OVCAR3 (cell line): ENCODE results near the genes C2orf68 and IMMT.

GRCh38 chr2:84989112-84989622 is 18.2 kb downstream of the KCMF1 start:
- RRBS: no CpG with 5 or more reads among the region's 1 CpG

DNA sequence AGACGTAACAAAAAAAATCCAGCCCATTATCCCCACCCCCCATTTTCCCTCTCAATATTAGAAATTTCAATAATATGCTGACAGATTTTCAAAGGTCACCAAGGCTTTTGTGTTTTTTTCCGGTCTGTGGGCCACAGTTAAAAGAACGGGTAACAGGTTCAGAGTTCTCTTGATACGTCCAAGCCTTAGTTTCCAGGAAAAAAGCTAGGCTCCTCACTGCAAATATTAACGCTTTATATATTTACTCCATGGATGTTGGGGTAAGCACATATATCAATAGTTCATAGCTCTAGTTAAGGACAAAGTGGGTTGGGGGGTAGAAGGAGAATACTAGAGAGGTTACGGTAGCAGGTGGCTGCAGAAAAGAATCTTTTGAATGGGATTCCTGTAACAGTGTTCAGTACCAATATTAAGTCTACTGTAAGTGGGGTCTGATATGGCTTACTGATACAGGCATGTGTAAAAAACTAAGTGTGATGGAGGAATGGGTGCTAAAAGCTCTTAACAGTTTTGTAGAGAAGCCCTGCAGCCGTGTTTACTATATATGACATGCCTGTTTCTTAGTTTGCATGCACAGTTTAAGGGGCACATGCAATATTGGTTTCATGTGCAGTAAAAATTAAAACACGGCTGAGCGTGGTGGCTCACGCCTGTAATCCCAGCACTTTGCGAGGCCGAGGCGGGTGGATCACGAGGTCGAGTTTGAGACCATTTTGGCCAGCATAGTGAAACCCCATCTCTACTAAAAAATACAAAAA is 76.7 kb upstream of the TCF7L1 start:
- RRBS: no CpG with 5 or more reads among the region's 15 CpGs

DNA sequence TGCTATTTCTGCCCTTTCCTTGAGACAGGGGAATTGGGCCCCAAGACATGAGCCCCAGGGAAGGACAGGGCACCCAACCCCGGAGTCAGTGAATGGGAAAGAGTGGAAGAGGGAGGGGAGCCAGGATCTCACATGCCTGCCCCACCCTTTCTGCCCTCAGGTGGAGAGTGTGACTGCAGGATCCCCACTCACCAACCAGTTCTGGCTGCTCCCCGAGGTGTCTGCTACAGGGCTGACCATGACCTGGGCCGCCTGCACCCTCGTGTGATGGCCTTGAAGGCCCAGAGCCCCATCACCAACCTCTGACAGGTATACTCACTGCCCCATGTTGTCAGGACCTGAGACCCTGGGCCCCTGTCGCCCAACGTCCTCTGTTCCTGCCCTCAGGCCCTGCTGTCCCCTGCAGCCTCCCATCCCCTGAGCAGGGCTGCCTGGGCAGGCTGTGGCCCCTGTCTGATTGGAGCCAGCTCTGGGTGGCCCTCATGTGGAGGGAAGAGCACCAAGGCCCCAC is 11.9 kb downstream of the TGOLN2 start:
- RRBS: no CpG with 5 or more reads among the region's 6 CpGs

DNA sequence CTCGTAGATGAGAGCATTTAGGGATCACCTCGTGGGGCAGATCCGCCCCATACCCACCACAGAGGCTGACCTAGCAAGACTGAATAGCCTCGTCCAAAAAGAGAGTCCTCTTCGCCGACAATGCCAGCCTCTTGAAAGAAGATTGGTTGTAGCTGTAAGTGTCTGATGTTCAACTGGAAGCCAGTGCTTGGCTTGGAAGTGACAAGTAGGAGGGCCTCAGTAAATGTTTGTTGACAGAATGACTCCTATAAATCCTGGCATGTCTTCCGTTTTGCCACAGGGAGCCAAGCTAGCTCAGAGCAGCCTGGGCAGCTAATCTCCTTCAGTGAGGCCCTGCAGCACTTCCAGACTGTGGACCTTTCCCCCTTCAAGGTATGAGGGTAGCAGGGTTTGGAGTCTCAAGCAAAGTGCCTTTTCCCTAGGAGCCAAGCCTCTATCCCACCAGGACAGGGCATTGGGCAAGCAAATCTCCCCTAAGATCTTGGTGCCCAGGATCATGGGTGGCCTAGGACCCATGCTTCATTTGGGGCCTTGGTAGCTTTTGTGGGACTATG is 15.0 kb downstream of the ELMOD3 start:
- RRBS: no CpG with 5 or more reads among the region's 7 CpGs

DNA sequence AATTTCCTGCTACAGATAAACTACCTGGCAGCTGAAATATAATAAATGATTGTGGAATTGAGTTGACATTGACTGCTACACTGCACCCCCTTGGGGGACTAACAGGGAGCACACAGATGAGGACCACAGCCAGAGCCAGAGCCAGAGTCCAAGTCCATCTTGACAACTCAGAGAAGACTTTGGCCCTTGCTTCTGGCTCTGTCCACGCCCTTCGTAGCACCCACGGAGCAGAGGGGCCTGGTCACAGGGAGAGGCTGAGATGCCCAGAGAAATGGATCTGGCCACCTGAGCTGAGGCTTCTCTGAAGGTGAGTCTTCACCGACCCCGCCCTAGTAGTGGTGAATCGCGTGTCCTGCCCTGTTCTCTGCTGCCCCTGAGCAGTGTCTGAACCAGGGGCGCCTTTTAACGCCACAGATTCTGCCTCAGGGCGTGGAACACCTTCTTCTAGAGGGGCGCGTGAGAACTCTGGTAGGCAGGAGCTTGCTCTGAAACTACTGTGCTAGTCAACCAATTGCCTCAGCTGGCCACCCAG is 35.7 kb upstream of the MAT2A start:
- RRBS: no CpG with 5 or more reads among the region's 12 CpGs

- RRBS: no CpG with 5 or more reads among the region's 5 CpGs
Observed at GRCh38 chr2:85516521-85516900, 22.5 kb upstream of the MAT2A start.

GRCh38 chr2:85605441-85606688 is 3.4 kb upstream of the TMEM150A start:
- RRBS: no CpG with 5 or more reads among the region's 12 CpGs

- RRBS: 4% methylated on average over 25 of the region's 81 CpGs
Observed at GRCh38 chr2:85611143-85612212, at the start of gene C2orf68. Gene C2orf68 (minus strand): TSS chr2:85612066.

GRCh38 chr2:85664984-85665622 is 2.9 kb downstream of the SFTPB start:
- RRBS: no CpG with 5 or more reads among the region's 10 CpGs

DNA sequence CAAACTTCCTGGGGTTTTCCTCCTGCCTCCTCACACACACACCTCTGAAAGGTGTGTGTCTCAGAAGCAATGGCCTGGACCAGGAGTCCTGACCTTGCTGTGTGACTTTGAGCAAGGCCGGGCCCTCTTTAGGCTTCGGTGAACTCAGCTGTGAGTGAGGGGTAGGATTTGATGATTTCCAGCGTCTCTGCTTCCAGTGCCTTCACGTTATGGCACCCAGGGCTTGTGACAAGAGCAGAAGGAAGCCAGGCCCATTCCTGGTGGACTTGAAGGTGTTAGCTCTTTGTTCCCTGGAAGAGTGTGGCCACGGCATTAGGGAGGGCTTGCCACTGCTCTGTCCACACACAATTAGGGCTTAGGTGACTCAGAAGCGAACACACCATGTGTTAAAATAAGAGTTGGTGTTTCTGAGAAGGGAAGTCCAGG is 16.3 kb downstream of the GNLY start:
- RRBS: no CpG with 5 or more reads among the region's 6 CpGs

DNA sequence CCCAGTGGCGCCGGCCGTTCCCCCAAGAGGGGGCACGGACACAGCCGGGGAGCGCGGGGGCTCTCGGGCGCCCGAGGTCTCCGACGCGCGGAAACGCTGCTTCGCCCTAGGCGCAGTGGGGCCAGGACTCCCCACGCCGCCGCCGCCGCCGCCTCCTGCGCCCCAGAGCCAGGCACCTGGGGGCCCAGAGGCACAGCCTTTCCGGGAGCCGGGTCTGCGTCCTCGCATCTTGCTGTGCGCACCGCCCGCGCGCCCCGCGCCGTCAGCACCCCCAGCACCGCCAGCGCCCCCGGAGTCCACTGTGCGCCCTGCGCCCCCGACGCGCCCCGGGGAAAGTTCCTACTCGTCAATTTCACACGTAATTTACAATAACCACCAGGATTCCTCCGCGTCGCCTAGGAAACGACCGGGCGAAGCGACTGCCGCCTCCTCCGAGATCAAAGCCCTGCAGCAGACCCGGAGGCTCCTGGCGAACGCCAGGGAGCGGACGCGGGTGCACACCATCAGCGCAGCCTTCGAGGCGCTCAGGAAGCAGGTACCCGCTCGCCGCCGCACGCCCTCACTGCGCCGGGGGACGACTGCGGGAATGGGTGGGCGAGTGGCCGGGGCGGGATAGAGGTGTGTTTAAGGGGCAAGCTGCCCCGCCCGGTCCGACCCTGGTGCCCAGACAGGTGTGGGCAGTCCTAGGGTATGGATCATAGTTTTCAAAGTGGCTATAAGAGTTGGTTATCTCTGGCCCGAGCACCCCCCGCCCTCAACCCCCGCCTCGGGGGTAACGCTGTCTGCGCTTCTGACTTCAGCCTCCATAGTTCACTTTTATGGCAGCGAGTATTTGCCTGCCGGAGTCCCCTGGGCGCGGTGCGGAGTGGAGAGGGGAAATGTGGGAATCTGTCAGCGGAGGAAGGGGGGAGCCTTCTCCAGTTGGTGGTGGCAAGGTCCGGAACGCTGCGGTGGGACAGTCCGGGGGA is 916 bp downstream of the ATOH8 start:
- RRBS: 4% methylated on average over 53 of the region's 96 CpGs

DNA sequence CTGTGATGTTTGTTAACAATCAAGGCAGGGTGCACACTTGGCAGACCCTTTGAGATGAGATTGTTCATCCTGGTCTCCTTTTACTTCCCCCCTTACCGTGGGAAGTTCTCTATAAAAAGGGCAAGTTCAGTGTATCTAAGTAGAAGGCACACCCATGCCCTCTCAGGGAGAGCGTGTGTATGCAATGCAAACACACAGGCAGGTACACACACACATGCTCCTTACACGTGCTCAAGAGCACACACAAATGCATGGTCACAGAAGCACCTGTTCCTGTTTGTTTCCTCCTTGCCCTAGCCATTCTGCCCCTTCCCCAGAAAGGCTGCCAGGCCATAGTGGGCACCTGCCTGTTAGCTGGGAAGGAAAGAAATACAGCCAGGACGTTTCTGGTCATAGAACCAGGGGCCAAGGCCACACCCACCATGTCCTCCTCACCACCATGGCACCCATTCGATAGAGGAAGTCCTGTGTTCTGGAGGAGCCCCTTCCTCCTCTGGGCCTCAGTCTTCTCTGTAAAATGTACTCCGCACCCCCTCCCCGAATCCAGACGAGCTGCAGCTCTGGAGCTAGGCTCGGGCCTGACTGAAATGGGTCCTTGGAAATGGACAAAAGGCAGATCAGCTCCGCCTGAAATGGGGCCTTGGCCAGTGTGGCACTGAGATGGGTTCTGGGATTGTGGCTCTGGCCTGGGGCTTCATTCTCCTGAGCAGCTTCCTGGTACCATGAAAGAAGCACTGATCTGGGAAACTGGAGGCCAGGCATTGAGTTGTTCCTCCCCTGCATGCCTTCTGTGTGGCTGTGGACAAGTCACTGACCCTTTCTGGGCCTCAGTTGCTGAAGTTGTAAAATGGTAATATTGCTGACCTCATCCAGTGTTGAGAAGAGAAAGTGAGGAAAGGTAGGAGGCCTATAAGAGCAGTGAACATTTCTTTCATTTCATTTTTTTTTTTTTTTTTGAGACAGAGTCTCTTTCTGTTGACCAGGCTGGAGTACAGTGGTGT is 3.4 kb downstream of the ATOH8 start:
- RRBS: no CpG with 5 or more reads among the region's 10 CpGs

DNA sequence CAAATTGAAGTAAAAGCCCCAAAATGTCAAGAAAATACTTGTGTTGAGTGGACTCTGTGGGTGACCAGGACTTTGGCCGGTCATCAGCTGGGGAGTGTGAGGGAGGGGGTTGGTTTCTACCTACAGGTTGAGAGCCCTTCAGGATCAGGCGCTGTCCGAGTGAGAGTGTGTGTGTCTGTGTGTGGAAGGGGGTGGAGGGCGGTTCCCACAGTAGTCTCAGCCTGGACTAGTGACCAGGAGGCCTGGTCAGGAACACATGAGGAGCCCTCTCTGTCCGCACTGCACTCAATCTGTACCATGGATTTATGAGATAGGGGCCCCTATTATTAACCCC is 34.2 kb downstream of the ATOH8 start:
- RRBS: no CpG with 5 or more reads among the region's 5 CpGs

- RRBS: no CpG with 5 or more reads among the region's 20 CpGs
Observed at GRCh38 chr2:85887430-85888198, 1.2 kb downstream of the ST3GAL5 start.

DNA sequence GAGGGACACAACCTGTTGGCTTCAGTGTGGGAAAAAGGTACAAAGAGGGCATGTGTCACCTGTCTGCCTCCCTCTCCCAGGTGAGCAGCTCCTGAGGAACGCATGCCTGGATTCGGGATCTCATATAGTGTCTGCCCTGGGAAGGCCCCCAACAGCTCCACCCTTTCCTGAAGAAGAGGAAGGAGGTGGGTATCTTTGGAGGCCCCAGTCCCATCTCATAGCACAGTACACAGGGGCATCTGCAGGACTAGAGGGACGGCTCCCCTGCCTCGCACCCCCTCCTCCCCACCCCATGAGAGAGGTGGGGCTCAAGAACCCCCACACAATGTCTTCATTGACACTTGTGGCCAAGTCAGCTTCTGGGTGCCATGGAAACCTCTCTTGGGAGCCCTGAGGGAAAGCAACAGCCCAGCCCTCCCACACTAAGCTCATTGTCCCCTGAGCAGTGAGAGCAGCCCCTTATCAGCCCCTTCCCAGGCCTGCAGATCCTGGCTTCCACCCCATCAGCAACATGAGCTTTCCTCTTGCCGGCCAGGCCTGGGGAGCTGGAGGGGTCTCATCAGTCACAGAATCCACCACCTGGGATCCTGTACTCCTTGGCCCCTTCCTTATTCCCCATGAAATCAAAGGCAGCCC is 107.7 kb upstream of the ST3GAL5 start:
- RRBS: no CpG with 5 or more reads among the region's 5 CpGs

- RRBS: no CpG with 5 or more reads among the region's 9 CpGs
Observed at GRCh38 chr2:86033453-86033920, 72.2 kb downstream of the POLR1A start.

GRCh38 chr2:86140822-86142088 is 35.2 kb downstream of the PTCD3 start:
- RRBS: no CpG with 5 or more reads among the region's 10 CpGs

DNA sequence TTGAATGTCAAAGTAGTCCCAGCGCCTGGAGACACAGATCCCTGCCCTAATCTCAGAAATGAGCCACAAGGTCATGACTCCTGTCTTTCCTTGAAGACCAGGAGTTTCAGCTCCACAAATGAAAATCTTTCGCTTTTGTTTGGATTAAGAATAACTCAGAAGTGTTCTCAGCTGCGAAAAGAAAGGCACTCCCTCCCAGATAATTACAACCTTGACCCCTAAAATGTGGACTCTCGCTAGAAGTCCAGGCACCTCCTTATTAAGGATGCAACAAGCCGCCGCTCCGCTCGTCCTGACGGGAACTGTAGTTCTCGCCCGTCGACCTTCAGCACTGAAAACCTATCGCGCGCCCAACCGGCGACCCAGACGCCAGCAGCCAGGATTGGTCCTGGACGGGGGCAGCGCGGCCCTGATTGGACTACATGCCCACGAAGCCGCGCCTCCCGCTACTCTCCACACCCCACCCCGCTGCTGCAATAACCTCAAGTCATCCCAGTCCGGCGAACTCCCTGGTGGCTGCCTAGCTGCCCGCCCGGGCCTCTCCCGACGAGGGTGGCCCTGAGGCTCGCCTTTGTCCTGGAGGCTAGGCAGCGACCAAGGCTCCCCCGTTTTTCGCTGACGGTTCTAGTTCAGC is 475 bp downstream of the IMMT start:
- RRBS: 0% methylated on average over 8 of the region's 37 CpGs

- RRBS: 3% methylated on average over 22 of the region's 74 CpGs
Observed at GRCh38 chr2:86195304-86196275, at the start of gene IMMT. Gene IMMT (minus strand): TSS chr2:86195462.